ENCODE data around the gene MPDU1.

DNA sequence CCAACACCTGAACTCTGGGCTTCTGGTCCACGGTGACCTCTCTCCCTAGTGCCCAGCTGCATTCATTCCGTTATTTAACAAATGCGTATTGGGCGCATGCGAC, 1.1 kb upstream of the KCTD11 start:
- PRO-cap, 3 experiments, result no peak in any of the 3 experiments
- RAMPAGE, long total RNA, result no peak

DNA sequence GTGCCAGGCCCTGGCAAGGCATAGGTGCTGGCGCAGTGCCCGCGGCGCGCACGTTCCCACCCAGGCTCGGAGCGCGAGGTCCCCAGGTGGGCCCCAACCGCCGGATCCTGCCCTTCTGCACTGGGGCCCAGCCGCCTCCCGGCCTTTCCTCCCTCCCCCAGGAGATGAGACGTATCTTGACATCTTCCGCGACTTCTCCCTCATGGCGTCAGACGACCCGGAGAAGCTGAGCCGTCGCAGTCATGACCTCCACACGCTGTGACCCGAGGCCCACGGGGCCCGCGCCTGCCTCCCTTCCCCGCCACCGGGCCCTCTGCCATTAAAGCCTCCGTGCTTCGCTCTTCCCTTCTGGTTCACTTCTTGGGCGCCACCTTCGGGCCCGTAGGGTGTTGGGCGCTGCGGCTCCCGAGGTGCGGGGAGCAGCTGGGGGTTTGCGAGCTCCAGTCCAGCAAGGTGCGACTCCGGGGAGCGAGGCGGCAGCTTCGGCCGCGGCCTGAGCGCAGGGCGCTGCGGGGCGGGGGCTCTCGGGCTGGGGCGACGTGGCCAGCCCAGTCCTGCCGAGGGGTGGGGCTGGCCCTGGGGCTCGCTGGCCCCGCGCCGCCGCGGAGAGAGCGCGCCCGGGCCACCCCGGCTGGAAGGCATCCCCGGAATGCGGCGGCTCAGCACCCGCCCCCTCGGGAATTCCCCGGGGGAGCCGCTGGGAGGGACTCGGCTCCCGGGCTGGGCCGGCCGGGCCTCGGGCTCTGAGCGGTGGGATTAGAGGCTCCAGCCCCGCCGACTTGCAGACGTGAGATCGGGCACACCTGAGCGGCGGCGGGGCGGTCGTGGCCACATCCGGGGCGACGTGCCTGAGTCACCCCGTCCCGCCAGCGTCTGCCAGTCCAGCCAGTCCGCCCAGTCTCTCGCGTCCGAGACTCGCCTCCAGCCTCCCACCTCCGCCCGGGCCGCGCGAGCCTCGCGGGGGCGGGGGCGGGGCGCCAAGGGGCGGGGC, 533 bp upstream of the KCTD11 start:
- PRO-cap, 3 experiments, result peak in 3 of 3 experiments; most common plus-strand start position 96 of the sequence (in 2); most common minus-strand start position 315 of the sequence (in 3)
- RAMPAGE, long total RNA, result no peak

- PRO-cap, 3 experiments, result no peak in any of the 3 experiments
- RAMPAGE, long total RNA, result no peak
These were observed 1.3 kb downstream of the TMEM95 start for GRCh38 chr17:7356205-7356671.

DNA sequence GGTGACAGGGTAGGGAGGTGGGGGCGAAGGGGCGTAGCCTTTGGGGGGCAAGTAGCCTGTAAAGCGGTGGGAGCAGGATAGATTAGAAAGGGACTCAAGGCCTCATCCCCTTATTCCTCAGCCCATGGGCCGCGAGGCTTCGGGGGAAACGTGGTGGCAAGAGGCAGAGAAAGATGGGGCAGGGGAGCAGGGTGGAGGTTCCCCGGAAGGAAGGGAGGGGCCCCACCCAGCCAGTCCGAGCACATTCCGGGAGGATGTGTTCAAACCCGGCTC, 608 bp downstream of the PLSCR3 start:
- PRO-cap, 3 experiments, result no peak in any of the 3 experiments
- RAMPAGE, long total RNA, result no peak

- PRO-cap, 3 experiments, result no peak in any of the 3 experiments
- RAMPAGE, long total RNA, result no peak
These were observed 1.2 kb downstream of the TMEM102 start for GRCh38 chr17:7436340-7436867.

DNA sequence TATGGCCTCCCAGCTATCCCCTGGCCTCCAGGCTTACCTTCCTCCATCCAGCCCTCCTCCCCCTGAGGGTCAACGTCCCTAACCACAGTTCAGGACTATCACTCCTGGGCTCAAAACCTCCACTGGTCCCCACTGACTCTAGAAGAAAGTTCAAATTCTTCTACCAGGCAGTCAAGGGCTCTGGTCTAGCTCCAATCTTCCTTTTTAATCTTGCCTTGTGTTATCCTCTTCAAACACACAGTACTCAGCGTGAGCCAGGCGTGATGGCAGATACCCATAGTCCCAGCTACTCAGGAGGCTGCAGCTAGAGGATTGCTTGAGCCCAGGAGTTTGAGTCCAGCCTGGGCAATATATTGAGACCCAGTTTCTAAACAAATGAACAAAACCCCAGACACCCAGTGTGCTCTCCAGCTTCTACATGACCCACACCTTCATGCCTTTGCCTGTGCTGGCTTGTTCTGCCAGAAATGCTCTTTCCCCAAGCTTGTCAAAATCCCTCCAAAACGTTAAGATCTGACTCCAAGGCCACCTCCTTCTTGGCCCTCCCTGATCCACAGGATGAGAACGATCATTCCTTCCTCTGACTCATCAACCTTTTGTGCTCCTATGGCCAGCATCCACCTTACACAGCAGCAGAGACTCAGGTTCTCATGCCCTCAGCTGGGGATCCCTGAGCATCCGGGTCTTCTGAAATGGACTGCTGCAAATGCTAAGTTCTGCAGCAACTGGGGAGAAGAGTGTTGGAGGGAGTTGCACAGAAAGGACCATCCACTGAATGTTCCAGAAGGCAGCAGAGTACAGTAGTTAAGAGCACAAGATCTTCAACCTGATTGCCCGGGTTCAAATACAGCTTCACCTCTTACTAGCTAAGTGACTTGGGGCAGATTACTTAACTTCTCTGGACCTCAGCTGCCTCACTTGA, 3.1 kb downstream of the ZBTB4 start:
- PRO-cap, 3 experiments, result no peak in any of the 3 experiments
- RAMPAGE, long total RNA, result no peak

GRCh38 chr17:7477209-7477777, 2.1 kb downstream of the ZBTB4 start:
- PRO-cap, 3 experiments, result no peak in any of the 3 experiments
- RAMPAGE, long total RNA, result no peak

- PRO-cap, 3 experiments, result no peak in any of the 3 experiments
- RAMPAGE, long total RNA, result no peak
These were observed 1.5 kb downstream of the ZBTB4 start for GRCh38 chr17:7477778-7478399.

GRCh38 chr17:7493168-7493822, 12.0 kb downstream of the SLC35G6 start:
- PRO-cap, 3 experiments, result no peak in any of the 3 experiments
- RAMPAGE, long total RNA, result no peak

- PRO-cap, 3 experiments, result no peak in any of the 3 experiments
- RAMPAGE, long total RNA, result no peak
These were observed 30.1 kb downstream of the SLC35G6 start for GRCh38 chr17:7511384-7511788.

DNA sequence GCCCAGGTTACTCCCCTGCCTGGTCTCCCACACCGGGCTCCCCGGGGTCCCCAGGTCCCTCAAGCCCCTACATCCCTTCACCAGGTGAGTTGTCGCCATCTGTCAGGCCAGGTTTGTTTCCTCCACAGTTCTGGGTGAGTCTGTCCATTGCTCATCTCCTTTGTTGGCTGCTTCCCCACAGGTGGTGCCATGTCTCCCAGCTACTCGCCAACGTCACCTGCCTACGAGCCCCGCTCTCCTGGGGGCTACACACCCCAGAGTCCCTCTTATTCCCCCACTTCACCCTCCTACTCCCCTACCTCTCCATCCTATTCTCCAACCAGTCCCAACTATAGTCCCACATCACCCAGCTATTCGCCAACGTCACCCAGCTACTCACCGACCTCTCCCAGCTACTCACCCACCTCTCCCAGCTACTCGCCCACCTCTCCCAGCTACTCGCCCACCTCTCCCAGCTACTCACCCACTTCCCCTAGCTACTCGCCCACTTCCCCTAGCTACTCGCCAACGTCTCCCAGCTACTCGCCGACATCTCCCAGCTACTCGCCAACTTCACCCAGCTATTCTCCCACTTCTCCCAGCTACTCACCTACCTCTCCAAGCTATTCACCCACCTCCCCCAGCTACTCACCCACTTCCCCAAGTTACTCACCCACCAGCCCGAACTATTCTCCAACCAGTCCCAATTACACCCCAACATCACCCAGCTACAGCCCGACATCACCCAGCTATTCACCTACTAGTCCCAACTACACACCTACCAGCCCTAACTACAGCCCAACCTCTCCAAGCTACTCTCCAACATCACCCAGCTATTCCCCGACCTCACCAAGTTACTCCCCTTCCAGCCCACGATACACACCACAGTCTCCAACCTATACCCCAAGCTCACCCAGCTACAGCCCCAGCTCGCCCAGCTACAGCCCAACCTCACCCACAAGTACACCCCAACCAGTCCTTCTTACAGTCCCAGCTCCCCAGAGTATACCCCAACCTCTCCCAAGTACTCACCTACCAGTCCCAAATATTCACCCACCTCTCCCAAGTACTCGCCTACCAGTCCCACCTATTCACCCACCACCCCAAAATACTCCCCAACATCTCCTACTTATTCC, 32.0 kb downstream of the SLC35G6 start:
- PRO-cap, 3 experiments, result no peak in any of the 3 experiments
- RAMPAGE, long total RNA, result no peak

DNA sequence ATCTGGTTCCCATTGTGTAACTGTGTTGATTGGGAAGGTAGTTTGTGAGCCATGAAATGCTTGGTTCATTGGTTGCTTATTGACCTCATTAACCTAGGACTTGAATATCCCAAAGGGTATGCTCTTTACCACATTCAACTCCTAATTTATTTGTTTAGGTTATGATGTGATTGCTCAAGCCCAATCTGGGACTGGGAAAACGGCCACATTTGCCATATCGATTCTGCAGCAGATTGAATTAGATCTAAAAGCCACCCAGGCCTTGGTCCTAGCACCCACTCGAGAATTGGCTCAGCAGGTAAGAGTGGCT, 2.3 kb downstream of the EIF4A1 start:
- PRO-cap, 3 experiments, result no peak in any of the 3 experiments
- RAMPAGE, long total RNA, result no peak

- PRO-cap, 3 experiments, result peak in 1 of 3 experiments; most common minus-strand start chr17:7576768 (in 1)
- RAMPAGE, long total RNA, result no peak
These were observed 3.1 kb upstream of the CD68 start for GRCh38 chr17:7576099-7576963.

DNA sequence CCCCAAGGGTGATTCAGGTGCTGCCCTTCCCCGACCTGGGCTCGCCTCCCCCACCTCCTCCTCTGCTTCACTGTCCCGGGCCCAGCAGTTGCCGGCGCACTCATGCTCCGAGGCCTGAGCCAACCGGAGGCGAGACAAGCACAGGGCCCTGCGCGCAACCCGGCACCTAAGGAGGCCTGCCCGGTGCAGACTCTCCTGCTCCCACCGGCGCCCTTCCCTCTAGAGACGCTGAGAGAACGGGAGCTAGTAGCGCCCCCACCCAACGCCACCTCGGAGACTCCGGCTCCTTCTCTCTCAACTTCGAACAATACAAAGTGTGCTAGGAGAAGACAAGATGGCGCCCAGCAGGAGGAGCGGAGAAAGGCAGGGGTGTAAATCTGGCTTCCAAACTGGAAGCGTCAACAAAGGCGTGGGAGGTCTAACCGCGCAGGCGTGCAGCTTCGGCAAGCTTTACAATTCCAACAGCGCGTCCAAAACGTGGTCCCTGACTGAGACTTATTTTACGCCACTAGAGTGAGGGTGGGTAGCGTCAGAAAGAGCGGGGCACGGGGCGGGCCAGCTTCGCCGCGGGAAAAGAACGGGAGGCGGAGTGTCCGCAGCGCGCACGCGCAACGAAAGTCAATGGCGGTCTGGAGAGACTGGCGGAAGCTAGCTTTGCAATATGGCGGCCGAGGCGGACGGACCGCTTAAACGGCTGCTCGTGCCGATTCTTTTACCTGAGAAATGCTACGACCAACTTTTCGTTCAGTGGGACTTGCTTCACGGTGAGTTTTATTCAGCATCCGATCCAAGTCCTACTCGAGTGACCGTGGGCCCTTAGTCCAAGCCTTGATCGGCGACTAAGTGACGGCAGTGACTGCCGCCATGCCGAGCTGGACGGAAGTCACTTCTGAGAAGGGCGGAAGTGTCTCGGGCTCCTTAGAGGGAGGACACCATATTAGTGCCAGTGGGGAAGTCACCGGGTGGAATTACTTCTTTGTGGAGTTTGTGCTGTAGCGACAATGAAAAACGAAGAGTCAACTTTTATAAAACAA, at the start of gene MPDU1:
Gene MPDU1 (plus strand): TSS at position 651 of the 1,034 bp plus-strand sequence.
- PRO-cap, 3 experiments, result peak in 3 of 3 experiments; most common plus-strand start position 651 of the sequence (in 3); most common minus-strand start position 371 of the sequence (in 1)
- RAMPAGE, long total RNA, result no peak

DNA sequence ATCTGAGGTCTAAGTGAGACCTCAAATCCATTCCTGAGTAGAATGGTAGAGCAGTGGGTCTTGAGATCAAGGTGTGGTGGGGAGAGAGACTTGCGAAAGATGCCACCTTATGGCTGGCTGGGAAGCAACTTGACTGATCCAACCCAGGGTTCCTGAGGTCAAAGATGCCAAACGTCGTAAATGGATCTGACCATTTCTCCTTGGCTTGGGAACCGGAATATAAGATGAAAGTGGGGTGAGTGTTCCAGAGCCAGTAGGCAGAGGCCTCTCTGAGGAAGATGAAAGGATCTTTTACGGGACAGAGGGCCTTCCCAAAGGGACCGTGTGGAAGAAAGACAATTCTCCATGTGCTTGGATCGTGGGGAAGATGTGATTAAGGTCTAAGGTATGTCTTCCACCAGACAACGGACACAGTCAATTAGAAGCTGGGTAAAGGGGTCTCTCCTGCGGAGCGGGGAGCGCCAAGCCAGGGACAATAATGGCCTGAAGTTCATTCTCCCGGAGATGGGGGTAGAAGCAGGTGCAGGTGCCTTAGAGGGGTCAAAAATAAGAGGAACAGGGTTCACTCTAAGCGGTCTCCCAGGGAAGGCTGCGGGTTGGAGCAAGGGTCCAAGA, 863 bp downstream of the FXR2 start:
- PRO-cap, 3 experiments, result no peak in any of the 3 experiments
- RAMPAGE, long total RNA, result no peak

DNA sequence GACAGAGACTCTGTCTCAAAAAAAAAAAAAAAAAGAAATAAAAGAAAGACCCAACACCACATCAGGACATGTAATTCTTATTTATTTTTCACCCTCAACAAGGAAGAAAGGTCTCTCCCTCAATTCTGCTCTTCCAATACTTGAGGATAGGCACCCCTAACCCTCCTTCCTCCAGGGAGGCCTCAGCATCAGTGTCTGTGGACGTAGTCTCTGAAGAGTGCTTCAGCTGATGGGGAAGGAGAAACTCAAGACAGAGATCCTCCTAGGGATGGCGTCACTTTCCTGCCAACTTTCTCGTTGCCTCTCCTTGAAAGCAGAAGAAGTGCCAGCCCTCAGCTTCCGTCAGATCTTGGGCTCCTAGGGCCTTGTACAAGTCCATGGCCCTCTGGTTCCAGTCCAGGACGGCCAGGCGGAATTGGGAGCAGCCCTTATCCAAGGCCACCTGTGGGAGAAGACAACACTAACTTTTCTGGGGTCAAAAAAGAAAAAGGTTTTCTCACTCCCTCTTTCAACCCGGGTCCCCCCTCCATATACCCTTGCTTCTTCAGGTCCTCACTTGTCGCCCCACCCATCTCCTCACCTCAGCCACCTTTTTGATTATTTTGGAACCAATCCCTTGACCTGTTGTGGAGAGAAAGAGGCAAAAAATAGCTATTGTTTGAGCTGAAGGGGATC, 1.3 kb downstream of the SAT2 start:
- PRO-cap, 3 experiments, result no peak in any of the 3 experiments
- RAMPAGE, long total RNA, result no peak

GRCh38 chr17:7641748-7642132, 9.0 kb upstream of the ATP1B2 start:
- PRO-cap, 3 experiments, result no peak in any of the 3 experiments
- RAMPAGE, long total RNA, result no peak

DNA sequence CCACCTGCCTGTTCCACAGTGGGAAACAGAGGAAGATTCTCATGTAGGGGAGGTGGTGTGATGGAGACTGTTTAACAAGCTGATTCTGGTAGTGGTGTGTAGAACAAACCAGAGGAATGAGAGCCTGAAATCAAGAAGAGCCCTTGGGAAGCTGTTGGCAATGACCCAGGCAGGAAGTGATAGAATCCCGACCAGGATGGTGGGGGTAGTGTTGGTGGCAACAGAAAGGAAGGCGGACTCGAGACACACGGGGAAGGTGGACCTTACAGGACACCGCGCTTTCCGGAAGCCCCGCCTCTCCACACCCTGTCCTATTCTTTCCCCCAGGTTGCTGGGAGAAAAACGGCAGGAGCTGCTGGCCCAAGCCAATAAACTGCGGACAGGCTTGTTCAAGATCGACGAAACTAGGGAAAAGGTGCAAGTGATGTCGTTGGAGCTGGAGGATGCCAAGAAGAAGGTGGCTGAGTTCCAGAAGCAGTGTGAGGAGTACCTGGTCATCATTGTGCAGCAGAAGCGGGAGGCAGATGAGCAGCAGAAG, 30.0 kb upstream of the KDM6B start:
- PRO-cap, 3 experiments, result no peak in any of the 3 experiments
- RAMPAGE, long total RNA, result no peak

DNA sequence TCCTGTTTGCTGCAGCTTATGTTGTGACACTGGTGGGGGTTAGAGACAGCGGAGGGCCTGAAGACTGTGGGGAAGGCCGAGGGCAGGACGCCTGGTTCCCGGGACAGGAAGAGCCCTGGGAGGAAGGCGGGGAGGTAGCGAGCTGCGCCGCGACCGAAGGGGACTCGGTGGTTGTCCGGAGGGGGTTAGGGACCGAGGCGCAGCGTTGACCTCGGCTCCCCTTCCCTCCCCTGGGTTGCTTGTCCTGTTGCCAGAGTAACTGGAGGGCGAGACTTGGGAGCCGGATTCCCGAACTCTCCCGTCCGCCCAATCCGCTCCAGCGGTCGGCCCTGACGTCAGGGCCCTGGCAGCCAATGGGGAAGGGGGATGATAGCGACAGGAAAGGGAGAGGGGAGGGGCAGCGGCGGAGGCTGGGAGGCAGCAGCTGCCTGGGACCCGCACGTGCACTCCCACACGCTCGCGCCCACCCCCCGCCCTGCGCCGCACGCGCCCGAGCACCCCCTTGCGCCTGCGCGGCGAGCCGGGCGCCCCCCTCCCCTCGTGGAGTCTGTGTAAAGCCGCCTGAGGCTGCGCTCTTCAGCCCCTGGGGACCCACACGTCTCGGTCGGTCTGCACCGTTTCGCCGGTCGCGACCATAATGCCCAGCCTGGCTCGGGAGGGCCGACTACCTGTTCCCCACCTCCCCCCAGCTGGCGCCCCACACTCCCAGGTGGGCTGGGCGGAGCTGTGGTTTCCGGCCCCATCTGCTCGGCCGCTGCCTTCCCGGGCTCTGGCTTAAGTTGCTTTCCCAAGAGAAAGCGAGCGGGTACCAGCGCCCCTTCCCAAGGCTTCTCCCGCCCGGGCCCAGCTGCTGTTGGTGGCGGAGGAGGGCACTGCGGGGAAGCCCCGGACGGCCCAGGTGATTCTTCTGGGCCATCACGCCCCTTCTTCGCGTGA, 1.5 kb downstream of the KDM6B start:
- PRO-cap, 3 experiments, result peak in 3 of 3 experiments; most common plus-strand start position 48 of the sequence (in 2); most common minus-strand start position 246 of the sequence (in 3)
- RAMPAGE, long total RNA, result no peak

DNA sequence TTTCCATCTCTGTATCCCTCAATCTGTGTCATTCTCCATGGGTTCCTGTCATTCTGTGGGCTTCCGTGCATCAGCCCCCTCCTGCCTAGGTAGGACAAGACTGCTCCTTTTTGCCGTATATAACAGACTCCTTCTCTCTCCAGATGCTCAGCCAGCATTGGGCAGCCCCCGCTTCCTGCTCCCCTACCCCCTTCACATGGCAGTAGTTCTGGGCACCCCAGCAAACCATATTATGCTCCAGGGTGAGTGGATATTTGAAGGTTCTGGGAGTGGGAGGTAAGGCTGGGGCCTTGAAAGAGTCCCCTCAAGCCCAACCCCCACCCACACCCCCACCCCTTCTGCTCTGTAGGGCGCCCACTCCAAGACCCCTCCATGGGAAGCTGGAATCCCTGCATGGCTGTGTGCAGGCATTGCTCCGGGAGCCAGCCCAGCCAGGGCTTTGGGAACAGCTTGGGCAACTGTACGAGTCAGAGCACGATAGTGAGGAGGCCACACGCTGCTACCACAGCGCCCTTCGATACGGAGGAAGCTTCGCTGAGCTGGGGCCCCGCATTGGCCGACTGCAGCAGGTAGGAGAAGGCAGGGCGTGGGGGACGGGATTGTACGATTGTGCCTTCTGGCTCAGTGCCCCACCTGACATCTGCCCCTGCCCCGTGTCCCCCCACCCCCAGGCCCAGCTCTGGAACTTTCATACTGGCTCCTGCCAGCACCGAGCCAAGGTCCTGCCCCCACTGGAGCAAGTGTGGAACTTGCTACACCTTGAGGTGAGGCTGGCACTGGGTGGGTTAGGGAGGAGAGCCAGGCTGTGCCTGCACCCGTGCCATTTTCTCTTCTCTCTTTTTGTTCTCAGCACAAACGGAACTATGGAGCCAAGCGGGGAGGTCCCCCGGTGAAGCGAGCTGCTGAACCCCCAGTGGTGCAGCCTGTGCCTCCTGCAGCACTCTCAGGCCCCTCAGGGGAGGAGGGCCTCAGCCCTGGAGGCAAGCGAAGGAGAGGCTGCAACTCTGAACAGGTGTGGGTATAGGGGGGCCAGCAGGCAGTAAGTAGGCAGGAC, 8.8 kb upstream of the TMEM88 start:
- PRO-cap, 3 experiments, result no peak in any of the 3 experiments
- RAMPAGE, long total RNA, result no peak